A375 (cell line): Measurements from ENCODE around the genes MBD3, UQCR11, ONECUT3 and ABHD17A.

DNA sequence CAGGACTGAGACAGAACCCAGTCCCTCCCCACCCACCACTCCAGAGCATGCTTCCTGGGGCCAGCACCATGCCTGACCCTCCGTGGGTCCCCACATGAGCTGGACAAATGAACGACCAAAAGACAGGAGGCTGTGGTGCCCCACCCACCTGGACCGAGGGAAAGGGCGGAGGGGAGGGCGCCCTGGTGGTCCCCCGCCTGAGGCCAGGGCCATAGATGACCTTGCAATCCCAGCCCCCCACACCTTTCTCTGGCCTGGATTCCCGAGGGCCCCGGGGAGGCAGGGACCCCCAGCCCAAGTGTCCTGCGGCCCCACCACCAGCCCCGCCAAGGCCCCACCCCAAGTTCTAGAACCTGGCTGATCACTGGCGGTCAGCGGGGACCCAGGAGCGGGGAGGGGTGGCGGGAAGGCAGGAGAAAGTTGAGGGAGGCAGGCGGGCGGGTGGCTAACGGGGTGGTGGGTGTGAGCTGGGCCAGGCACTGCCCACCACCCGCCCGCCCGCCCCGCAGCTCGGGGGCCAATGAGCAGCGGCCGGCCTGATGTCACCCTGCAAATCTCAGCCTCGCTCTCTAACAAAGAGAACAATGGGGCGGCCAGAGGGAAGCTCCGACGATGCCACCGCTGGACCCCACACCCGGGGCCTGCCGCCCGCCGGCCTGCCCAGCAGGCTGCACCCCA lies 1.8 kb downstream of the MEX3D start:
- RAMPAGE, long total RNA, result no peak

- RAMPAGE, long total RNA, result no peak
These were observed 4.9 kb downstream of the MBD3 start for GRCh38 chr19:1587567-1588403.

DNA sequence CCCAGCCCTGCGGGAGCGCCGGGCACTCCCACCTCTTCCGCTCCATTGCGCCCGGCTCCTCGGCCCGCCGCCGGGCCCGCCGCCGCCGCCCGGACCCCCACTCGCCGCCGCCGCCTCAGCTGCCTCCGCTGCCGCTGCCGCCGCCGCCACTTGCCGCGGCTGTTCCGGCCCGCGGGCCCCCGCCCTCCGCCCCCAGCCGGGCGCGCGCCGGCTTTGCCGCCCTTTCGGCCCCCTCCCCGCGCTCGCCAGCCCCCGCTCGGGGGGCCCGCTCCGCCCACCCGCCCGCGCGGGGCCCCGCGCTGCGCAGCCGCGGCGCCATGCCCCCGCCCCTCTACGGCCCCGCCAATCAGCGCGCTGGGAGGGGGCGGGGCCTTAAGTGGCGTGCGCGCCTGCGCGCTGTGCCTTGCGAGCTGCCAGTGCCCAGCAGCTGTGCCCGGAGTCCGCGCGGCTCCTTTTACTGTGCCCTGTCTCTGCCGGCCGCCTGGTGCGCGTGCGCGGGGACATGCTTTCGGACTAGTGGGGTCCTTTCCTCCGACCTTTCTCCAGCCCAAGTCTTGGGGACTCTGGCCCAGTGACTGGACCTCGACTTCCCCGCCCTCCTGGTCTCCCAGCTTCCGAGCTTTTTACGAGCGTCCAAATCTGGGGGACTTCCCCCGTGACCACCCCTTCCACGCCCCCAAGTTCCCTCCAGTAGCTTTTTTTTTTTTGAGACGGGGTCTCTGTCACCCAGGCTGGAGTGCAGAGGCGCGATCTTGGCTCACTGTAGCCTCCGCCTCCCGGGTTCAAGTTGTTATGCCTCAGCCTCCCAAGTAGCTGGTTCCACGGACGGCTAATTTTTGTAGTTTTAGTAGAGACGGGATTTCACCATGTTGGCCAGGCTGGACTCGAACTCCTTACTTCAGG lies at the start of gene MBD3:
Gene MBD3, minus strand, starts transcription at position 280 of the 903 bp plus-strand sequence.
- RAMPAGE, long total RNA, result no peak

- RAMPAGE, long total RNA, result start-site peak on the minus strand at chr19:1605415-1605448, 563 and 191 reads in 2 replicates
These were observed at the start of gene UQCR11 for GRCh38 chr19:1605137-1606258. Gene UQCR11, minus strand, starts transcription at chr19:1605462.

DNA sequence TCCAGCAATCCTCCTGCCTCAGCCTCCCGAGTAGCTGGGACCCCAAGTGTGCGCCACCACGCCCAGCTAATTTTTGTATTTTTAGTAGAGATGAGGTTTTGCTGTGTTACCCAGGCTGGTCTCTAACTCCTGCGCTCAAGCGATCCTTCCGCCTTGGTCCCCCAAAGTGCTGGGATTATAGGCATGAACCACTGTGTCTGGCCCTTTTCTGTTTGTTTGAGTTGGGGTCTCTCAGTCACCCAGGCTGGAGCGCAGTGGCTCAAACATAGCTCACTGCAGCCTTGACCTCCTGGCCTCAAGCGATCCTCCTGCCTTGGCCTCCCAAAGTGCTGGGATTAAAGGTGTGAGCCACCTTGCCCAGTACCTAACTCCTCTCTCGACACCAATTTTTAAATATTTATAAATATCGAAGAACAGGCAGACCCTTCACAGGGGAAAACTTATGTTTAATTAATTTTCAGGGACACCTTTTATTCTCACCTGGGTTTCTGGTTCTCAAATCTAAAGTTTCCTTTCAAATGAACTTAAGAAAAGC lies 9.0 kb downstream of the TCF3 start:
- RAMPAGE, long total RNA, result no peak

- RAMPAGE, long total RNA, result no peak
These were observed 3.4 kb downstream of the TCF3 start for GRCh38 chr19:1648705-1649777.

GRCh38 chr19:1748984-1750015 lies 4.0 kb upstream of the ONECUT3 start:
- RAMPAGE, long total RNA, result no peak

GRCh38 chr19:1753247-1753749 lies at the start of gene ONECUT3:
Gene ONECUT3, plus strand, starts transcription at chr19:1753506.
- RAMPAGE, long total RNA, result no peak

- RAMPAGE, long total RNA, result no peak
These were observed 21.4 kb downstream of the ATP8B3 start for GRCh38 chr19:1790654-1791143.

DNA sequence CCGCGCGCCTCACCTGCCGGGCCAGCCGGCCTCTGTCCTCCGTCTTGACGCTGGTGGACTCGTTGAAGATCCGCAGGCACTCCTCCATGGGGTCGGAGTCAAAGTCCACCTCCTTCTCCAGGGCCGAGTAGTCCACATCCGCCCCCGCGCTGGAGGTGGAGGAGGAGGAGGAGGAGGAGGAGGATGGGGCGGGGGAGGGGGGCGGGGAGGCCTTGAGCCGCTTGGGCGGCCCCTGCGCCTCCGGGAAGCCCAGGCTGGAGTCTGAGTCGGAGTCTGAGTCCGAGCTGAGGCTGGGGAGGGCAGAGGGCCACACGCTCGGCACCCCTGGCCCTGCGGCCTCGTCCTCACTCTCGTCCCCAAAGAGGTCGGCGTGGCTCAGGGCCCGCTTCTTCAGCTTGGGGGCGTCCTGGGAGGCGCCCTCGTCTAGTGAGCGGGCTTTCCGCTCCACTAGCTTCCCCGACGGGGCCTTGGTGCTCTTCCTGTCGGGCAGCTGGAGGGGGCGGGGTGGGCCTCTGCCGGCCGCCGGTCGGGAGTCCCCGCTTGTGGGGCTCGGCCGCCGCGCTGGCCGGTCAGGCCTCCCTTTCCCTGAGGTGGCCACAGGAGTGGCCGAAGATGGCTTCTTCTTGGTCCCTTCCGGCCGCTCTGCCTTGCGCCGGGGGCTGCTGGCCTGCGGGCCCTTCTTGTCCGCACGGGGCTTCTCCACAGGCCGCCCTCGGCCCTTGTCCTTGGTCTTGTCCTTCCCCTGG lies 15.0 kb upstream of the ATP8B3 start:
- RAMPAGE, long total RNA, result no peak

GRCh38 chr19:1852924-1854018 lies 5.0 kb upstream of the REXO1 start:
- RAMPAGE, long total RNA, result no peak

DNA sequence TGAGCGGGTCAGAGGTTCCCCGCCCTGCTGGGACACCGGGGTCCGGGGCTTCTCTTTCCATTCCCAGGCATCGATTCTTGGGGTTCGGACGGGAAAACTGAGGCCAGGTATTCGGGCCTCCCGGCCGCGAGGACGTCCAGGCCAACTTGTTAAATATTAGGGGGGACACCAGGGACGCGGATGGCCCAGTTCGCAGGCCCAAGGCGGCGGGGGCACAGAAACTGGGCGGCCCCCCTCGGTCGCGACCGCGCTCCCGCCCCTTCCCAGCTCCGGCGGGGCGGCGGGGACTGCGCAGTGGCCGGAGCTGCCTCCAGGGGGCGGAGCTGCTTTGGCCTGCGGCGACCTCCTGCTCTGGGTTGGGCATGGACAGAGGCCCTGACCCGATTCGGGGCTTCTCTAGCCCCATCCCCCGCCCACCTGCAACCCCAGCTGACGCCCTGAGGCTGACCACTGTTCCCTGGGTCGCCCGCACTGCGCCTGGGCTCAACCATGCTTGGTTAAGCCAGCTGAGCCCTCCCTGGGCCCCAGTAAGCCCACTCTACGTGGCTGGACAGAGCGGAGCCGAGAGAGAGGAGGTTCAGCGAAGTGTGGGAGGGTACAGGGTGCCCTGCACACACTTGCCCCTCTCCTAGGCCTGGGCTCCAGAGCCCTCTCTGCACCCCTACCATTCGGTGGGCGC lies 1.4 kb upstream of the KLF16 start:
- RAMPAGE, long total RNA, result no peak

GRCh38 chr19:1885399-1885892 lies at the start of gene ABHD17A:
Gene ABHD17A, minus strand, starts transcription at chr19:1885496.
- RAMPAGE, long total RNA, result no peak

GRCh38 chr19:1969172-1970007 lies 28.4 kb downstream of the CSNK1G2 start:
- RAMPAGE, long total RNA, result no peak

DNA sequence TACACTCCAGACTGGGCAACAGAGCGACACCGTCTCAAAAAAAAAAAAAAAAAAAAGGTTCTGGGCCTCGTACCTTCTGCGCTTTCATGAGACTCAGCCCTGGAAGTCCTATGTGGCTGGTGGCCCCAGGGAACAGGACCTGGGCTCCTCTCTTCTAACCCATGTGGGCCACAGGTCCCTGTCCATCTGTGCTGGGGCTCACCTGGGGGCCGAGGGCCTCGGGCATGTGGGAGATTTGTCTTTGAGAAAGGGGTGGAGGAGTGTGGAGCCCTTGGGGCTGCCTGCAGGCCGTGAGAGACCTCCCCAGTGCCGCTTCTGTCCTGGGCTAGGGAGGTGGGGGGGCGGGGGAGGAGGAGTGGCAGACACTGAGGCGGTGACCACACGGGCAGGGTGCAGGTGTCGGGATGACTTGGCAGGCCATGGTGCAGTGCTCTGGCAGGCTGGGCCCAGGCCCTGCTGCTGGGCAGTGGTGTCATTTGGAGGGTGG lies 36.8 kb downstream of the CSNK1G2 start:
- RAMPAGE, long total RNA, result no peak

GRCh38 chr19:1978557-1979104 lies 36.9 kb downstream of the BTBD2 start:
- RAMPAGE, long total RNA, result no peak

GRCh38 chr19:2026735-2027229 lies 11.3 kb upstream of the BTBD2 start:
- RAMPAGE, long total RNA, result no peak

DNA sequence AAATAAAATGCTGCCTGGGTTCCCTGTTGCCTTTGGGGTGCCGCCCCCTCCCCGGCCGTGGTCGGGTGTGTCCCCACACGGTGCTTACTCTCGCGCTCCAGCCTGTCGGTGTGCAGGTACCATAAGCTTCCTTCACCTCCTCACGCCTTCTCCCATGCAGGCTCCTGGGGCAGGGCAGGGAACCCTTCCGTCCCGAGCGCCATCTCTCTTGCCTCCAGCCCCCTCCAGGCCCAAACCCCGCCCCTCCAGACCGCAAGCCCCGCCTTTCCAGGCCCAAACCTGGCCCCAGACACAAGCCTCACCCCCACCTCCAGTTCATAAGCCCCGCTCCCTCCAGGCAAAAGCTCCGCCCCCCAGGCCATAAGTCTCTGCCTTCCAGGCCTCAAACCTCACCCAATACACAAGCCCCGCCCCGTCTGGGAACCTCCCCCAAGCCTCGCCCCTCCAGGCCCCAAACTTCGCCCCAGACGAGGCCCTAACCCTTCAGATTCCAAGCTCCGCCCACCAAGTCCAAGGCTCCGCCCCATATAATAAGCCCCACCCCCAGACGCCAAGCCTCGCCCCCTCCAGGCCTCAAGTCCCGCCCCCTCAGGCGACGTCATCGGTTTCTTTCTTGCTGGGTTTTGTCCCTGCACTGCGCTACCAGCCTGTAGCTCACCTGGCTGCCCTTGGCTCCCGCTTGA lies 16.2 kb downstream of the MKNK2 start:
- RAMPAGE, long total RNA, result no peak

DNA sequence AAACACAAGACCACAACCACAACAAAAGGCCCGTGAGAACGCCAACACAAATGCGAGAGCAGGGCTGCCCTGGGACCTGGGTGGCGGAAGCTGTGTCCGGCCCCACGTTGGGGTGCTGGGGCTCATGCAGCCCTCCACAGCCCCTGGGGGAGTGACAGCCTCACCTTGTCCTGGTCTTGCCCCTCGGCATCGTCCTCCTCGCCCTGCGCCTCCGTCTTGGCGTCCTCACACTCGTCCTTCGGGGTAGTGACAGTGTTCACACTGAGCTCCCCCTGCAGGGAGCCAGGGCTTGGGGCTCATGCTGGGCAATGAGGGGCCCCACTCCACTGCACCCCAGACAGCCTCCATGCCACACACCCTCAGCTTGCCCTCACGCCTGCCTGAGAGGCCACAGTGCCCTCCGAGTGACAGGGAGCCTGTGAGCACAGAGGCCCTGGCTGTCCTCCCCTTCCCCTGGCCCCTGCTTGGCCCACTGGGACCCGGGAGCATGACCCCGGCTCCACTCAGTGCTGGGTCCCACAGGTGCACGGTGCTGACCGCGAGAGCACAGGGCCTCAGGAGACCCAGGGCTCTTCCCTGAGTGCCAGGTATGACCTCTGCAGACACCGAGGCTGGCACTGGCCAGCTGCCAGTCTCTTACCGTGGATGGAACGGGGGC lies 16.1 kb downstream of the IZUMO4 start:
- RAMPAGE, long total RNA, result no peak

DNA sequence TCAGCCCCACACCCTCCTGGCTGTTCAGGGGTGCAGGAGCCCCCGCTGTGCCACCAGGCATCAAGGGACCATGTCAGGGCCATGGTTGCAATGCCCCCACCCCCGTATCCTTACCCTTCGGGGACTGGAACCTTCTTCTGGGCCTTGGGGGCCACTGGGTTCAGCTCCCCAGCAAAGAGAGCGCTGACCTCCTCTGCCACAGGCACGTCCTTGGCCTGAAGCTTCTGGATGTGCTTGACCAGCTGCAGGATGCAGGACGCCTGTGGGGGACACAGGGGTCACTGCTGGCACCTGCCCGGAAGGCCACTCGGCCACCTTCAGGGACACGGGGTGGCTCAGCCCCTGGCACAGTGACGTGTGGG lies 20.4 kb downstream of the IZUMO4 start:
- RAMPAGE, long total RNA, result no peak